Mesenchymal stem cell of adipose (primary cell): ENCODE measurements around the gene PCF11.

GRCh38 chr11:79439182-79439977 is 1.4 kb downstream of the TENM4 start:
- CAGE, long polyA plus RNA = no peak

- CAGE, long polyA plus RNA = no peak
Observed at GRCh38 chr11:79496921-79497239, 56.0 kb upstream of the TENM4 start.

- CAGE, long polyA plus RNA = no peak
Observed at GRCh38 chr11:82924059-82924447, 22.5 kb downstream of the DDIAS start.

DNA sequence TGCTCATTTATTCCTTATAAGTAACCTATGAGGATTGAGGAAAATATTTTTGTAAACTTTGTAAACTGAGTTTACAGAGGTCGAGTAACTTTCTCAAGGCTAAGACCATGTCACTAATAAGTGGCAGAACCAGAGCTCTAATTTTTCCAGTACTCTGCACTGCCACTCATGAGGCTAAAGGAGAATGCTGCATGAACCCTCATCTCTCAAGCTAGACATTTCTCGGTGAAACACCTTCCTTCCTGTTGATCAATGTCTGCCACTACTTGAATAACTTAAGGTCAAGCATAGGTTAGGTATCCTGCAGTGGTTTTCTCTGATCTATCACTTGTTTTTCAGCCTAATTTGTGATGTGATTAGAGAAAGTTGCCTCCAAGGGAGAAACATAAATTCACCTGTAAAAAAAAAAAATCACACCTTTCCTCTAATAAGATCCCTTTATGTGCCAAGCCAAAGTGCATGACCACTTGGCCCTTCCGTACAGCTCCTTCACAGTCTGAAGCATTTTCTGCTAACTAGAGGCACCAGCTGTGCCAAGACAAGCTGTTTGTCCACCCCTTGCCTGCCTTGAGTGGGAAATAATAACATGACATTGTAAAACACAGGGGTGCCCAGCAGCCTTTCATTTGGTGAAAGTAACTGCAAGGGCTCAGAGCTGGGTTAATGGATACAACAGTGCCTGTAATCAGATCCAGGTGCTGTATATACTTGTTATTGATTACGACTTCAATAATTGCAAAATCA is 59.0 kb downstream of the DDIAS start:
- CAGE, long polyA plus RNA = no peak

DNA sequence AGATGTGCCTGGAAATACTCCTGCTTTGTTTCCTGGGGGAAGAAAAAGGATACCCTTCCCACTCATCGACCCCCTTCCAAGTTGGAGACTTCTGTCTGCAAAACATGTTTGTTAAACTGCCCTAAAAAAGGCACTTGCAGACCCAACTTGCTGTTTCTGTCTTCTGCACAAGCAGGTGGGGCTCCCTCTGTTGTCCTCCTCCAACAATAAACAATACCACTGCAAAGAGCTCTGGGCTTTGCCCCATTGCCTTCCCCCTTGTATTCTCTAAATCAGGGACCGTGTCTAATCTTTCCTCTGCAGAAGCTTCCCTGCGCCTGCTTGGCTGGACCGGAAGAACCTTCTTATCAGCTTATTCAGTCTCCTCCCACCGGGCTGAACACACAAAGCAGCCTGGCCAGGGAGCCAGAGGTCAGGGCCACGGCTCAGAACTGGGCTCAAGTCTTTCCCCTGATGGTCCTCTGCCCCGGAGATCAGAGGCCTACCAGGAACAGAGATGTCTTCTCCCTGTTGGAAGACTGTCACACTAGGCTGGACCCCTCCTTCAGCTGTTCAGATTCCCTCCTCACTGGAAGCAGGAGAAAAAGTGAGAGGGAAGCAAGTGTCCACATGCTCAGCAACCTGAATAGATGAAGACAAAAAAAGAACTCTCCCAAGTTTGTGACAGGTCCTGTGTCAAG is 63.8 kb downstream of the RAB30 start:
- CAGE, long polyA plus RNA = no peak

- CAGE, long polyA plus RNA = no peak
Observed at GRCh38 chr11:83157042-83157259, at the start of gene PCF11. Gene PCF11, plus strand, starts transcription at chr11:83157131.

DNA sequence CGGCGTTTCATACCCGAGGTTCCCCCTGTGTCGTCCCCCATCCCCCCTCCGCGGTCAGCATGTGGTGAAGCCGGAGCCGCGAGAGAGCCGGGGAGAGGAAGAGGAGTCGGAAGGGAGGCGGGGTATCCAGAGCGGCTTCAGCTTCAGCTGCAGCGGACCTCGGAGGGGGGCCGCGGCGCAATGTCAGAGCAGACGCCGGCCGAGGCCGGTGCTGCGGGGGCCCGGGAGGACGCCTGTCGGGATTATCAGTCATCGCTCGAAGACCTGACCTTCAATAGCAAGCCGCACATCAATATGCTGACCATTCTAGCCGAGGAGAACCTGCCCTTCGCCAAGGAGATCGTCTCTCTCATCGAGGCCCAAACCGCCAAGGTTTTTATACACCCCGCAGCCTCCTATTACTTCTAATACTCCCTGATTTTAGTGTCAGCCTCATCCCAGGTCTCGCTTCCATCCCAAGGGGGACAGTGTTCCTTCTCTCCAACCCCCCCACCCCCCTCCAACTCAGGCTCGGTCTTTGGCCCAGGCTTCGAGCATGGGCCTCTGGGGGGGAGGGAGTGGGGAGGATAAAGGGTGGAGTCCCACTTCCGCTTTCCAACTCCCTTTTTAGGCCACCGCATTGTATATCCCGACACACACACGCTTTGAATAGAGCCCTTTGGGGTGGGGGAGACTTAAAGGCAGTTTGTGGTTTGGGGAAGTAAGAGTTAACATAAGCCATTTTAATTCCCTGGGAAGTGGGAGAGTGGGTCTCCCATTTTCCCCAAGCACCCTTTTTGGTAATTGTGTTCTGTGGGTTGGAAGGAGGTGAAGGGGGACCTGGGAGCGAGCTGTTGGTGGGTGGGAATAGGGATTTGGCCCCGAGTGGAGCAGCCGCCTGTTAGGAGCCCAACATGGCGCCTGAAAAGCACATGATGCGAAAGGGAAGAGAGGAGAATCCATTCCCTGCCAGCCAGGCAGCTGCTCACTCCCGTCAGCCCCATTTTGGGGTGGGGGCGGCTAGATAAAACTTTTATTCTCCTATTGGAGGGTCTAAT is 647 bp downstream of the PCF11 start:
- CAGE, long polyA plus RNA = no peak

- CAGE, long polyA plus RNA = no peak
Observed at GRCh38 chr11:83167260-83168071, 10.5 kb downstream of the PCF11 start.

GRCh38 chr11:85016634-85017116 is 610.5 kb downstream of the DLG2 start:
- CAGE, long polyA plus RNA = no peak

- CAGE, long polyA plus RNA = no peak
Observed at GRCh38 chr11:85665688-85666333, 882 bp upstream of the CREBZF start.

DNA sequence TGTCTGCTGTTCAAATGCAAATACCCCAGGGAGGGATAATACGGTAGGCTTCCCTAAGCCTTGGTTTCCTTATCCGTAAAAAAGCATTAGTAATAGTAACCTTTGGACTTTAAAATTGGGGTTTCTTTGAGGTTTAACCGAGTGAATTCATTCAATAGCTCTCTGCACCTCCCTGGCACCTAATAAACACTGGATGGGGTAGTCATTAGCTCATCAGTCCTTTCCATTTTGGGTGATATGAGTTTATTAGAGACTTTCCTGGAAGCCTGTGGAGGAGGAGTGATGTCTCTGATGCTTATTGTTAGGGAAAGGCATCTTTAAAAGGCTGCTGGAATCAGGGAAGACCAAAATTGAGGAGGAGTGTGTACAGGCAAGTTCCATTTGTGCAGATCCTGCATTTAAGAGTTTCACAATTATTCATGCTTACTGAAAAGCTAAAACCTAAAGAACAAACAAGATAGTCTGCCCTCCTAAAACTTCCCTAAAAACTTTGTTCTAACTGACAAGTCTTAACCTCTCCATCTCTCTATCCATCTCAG is 62.2 kb downstream of the SYTL2 start:
- CAGE, long polyA plus RNA = no peak

- CAGE, long polyA plus RNA = no peak
Observed at GRCh38 chr11:85957463-85958579, 102.6 kb downstream of the CCDC83 start.

DNA sequence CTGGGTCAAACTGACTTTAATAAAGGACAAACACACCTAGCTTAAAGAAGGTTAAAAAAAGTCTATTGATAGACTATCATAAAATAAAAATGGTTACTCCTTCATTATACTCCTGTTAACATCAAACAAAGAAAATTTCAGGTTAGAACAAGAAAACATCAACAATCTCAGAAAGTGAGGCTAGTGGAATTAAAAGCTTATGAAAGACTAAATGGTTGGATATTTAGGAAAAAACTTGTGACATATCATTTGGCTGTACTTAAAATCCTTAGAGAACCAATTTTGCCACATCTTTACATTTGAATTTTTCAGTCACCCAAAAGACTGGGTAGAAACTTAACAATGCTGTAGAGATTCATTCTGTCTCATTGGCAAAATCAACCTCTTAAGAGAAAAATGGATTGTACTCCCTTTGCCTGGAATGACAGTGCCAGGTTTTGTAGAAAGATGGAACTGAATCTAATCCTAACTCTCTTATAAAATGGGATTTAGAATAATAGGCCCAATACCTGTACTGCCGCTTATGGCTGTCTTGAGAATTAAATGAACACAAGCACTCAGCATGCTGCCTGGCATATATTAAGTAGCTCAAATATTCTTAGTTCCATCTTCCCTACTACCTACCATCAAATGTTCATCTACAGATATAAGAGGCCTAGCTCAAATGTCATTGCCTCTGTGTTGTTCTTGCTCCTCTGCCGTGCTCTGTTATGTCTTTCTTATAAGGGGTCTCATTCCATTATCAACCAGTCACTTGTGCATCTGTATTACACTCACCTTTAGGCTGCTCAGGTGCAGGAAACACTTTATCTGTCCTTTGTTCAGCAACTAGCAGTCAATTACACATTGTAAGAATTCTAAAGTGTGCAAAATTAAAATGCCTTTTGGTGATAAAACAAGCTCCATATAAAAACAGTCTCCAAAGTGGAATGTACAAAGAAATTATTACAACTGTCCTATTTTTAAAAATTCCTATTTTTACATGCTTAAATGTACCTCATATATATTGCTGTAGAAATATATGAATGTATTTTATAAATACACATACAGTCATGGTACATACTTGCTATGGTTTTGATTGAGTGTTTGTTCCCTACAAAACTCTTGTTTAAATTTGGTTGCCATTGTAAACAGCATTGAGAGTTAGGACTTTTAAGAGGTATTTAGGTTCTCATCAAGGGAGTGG is 104.5 kb downstream of the PICALM start:
- CAGE, long polyA plus RNA = no peak

DNA sequence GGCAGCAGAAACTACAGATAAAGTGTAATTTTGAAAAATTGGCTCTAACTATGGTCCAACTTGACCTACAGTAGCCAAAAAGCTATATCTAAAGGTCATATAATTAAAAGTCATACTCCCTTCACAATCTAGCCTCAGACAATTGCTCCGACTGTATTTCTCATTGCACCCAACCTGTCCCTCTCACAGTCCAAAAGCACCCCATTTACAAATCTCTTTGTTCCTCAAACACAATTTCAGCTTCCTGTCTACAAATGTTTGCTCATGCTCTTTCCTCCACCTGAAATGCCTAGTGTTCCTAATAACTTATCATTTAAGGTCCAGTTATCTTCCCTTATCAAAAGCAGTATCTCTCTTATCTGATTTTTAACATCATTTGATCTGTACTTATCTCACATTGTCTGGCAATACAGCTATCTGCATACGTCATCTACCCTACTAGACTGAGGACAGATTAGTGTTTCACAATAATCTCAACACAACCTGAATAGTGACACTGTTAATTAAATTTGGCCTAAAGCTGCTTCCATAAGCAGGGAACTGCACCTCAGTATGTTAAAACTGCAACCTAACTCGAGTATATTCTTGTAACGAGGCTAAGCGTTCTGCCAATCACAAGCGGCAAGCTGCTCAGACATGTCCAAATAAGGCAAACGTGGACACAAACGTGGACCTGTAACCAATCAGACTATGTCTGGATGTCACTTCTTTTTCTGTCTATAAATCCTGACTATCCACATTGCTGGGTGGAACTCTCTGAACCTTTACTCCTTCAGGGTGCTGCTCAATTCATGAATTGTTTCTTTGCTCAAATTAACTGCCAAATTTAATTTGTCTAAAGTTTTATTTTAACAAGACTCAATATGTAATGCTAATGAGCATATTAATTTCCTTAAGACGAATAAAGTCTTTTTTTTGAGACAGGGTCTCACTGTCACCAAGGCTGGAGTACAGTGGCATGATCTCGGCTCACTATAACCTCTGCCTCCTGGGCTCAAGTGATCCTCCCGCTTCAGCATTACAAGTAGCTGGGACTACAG is 15.9 kb downstream of the PICALM start:
- CAGE, long polyA plus RNA = no peak

DNA sequence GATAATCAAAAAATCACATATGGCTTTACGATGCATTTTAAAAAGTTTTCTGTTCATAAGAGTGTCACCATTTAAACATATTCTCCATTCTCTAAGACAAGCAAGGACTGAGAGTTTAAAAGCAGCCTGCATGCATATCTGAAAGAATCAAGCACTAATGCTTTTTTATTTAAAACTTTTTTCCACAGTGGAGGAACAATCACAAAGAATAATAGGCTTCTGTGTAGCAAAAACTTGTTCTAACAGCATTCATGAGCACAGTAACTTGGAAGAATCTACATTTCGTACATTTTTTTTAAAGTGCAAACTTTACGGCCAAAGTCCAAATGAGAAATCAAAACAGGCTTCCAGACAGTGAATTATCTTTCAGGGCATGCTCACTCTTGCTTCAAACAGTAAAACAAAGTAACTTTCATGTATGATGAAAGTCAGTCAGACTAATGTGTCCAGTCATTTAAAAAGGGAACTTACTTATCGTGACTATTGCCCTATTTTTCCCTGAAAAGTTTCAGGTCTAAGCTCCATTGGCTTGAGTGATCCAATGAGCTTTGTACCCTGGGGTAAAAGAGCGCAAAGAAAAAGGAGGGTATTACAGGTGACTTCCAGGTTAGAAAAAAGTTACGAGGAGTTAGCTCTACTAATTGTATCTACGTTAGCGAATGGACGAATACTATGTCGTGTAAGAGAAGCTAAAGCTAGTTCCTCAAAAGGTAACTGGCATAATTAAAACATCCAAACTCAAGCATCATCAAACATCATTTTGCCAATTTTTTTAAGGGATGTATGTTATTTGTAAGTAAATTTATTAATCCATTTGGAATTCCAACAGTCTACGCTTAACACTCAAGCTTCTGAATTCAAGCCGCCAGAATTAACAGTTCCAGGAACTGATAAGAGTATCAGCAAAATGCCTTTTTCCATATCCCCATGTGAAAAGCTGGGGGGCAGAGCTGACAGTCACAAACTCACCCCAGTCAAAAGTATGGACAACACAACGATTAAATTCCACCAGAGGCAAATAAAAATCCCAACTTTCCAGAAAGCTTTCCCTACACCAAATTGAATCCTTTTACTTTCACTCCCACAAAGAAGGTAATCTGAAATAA is 1.6 kb downstream of the PICALM start:
- CAGE, long polyA plus RNA = no peak

DNA sequence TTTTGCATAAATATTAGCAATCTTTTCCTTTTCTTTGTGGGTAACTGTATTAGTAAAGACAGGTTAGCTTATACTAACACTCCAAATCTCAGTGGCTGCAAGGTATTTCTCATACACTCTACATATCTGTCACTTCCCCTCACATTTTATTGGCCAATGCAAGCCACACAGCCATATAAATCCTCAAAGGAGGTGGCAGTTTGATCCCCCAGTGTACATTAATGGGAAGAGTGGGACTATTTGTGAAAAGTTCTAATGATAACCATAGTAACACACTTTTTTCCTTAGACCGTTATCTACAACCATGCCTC is 42.5 kb upstream of the EED start:
- CAGE, long polyA plus RNA = no peak

GRCh38 chr11:86245742-86246273 is 1.3 kb downstream of the EED start:
- CAGE, long polyA plus RNA = no peak

DNA sequence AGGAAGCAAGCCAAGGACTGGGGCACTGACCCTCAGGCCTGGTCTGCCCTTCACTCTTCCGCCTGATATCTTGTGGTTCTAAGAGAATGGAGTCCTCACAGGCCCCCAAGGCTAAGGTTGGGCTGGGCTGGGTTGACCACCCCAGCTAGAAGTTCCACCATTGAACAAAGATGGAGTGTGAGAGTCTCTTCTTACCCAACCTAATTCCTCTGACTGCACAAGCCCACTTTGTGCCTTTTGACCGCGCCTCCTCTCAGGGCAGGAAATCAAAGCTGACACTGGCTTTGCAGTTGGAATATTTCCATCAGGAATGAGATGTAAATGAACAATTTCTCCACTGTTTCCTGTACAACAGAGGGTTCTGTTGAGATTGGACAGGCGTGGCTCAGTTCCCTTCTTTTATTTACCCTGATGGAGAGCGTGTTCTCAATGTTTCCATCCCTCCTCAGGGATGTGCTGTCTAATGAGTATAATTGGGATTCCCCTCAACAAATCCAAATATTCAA is 59.2 kb upstream of the PRSS23 start:
- CAGE, long polyA plus RNA = no peak

DNA sequence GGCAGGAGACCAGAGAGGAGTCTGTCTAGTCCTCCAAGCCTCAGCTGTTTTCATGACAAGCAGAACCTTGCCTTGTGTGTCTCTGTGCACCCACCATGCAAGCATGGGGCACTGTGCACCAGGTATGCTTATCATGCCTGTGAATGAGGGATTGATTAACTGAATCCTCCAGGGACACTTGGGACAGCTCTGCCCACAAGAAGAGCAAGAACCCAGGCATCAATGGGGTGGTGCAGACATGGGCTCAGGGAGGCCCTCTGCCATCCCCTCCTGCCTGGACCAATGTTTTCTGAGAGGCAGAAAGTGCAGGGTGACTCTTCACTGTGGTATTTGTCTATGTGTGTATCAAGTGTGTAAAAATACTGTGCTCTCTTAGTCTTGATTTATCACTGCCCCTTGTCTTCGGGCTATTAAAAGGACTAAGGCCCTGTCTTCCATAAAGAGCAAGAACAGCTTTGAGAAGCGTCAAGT is 14.3 kb downstream of the PRSS23 start:
- CAGE, long polyA plus RNA = no peak

DNA sequence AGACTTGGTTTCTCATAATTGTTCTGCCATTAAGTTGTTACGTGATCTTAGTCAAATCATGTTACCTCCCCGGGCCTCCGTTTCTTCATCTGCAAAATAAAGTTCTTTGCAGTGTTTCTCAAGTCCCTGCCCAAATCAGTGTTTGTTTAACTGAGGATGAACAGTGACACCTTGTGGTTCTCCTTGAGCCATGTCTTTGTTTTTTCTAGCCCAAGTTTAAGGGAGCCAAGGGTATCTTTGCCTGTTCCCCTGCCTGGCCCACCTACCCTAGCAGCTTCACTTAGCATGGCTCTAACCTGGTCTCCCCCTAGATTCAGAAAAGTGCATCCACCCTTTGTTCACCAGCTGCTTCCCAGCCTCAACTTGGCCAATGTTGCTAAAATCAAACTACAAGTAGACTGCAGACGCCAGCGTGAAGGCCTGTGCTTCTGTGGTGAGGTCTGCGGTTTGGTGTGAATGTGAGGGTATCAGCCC is 35.6 kb downstream of the FZD4 start:
- CAGE, long polyA plus RNA = no peak